ENCODE data around the genes SLC35B4 and AKR1B1.

GRCh38 chr7:131346804-131347641 lies 19.3 kb downstream of the MKLN1 start:
- PRO-cap, result no peak

GRCh38 chr7:131480289-131481449 lies 75.8 kb downstream of the PODXL start:
- PRO-cap, result no peak

DNA sequence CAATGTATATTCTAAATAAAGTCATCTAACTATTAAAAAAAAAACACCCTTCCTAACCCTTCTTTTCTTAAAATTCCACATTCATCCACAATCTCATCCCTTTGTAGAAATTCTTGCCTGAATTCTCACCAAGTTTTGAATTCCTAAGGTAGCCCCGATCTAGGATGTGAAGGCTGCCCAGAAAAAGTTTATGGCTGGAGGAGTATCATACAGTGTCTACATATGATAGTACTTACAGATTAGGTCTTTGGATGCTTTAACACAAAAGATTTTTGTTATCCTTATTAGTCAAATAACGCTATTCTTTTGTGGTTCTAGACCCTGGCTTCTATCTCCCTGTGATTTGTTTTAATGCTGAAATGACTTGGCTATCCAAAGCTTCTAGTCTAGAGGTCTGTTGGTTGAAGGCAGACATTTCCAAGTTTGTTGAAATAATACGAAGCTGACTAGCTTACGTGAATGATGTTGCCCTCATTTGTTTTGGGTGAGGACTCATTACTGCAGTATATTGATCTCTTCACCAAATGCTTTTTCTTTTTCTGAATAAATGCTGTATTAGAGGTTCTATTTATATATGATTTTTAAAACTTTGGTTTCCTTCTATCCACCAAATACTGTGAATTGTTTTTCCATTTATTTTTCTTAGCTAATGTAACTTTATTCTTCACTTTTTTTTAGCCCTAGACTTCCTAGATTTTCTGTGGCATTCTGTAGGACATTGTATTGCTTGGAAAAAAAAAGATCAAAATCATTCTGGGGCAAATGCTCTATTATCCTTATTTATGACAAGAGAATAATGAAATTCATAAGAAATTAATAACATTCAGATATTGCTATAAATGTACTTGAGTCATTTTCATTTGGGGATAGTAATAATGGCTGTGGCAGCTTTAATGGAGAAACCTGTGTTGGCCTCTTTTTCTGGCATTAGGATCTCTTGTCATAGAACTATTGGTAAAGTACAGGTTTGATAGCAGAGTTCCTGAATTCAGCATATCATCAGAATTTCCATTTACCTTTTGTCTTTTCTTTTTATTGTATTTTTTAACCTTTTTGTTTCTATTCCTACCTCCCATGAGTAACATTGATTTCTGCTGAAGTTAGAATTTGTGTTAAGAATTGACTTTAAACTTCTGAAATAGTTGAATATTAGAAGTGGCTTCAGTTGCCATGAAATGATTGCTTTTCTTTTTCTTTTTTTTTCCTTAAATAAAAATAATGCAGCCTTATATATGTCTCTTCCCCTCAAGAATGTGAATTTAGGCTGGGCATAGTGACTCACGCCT lies 64.8 kb downstream of the PODXL start:
- PRO-cap, result no peak

GRCh38 chr7:131723917-131724567 lies 167.6 kb upstream of the PODXL start:
- PRO-cap, result no peak

GRCh38 chr7:131909220-131909960 lies 353.0 kb upstream of the PODXL start:
- PRO-cap, result no peak

DNA sequence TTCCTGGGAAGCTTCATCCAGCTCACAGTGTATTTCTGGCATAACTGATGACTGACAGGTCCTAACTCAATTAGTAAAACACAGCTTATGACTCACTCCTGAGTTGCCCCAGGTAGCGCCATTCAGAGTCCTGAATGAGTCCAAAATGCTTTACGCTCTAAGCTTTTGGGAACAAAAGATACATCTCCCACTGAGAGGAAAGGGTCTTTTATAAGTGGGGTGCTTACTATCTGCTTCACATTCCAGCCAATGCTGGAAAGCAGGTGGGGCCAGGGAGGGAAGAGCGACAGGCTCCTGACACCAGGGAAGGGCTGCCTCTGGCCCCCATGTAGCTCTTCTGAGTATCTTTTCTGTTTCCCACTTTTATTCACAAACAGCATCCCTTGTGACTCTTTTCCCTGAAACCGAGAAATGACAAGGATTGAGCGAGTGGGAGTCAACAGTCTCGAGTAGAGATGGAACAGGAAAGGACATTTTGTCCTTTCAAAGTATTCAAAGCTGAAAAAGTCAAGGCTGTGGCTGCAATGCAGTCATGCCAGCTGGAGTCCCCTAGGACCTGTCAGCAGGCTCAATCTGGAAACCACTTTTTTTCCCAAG lies 479.3 kb upstream of the PODXL start:
- PRO-cap, result no peak

GRCh38 chr7:132398114-132398805 lies 178.0 kb downstream of the PLXNA4 start:
- PRO-cap, result no peak

DNA sequence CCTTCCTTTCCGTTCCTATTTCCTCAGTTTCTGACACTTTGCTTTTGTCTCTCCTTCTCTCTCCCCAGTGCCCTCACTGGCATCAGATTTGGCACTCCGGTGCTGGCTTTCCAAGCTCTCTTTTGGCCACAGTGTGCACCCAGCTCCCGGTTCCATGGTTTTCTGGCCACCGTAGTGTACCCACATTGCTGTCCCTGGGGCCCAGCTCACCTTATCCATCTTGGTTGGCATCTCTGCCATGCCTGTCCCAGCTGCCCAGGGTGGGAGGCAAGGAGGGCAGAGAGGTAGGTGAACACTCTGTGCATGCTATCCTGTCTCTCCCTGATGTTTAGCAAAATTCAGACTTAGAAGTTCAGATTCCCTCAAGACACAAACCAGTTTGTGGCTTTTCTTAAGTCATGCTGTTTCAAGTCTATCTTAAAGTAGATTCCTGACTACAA lies 142.1 kb downstream of the PLXNA4 start:
- PRO-cap, result no peak

- PRO-cap, result no peak
These were observed 95.7 kb downstream of the PLXNA4 start for GRCh38 chr7:132480501-132481064.

- PRO-cap, result no peak
These were observed 195.1 kb upstream of the PLXNA4 start for GRCh38 chr7:132771231-132771884.

DNA sequence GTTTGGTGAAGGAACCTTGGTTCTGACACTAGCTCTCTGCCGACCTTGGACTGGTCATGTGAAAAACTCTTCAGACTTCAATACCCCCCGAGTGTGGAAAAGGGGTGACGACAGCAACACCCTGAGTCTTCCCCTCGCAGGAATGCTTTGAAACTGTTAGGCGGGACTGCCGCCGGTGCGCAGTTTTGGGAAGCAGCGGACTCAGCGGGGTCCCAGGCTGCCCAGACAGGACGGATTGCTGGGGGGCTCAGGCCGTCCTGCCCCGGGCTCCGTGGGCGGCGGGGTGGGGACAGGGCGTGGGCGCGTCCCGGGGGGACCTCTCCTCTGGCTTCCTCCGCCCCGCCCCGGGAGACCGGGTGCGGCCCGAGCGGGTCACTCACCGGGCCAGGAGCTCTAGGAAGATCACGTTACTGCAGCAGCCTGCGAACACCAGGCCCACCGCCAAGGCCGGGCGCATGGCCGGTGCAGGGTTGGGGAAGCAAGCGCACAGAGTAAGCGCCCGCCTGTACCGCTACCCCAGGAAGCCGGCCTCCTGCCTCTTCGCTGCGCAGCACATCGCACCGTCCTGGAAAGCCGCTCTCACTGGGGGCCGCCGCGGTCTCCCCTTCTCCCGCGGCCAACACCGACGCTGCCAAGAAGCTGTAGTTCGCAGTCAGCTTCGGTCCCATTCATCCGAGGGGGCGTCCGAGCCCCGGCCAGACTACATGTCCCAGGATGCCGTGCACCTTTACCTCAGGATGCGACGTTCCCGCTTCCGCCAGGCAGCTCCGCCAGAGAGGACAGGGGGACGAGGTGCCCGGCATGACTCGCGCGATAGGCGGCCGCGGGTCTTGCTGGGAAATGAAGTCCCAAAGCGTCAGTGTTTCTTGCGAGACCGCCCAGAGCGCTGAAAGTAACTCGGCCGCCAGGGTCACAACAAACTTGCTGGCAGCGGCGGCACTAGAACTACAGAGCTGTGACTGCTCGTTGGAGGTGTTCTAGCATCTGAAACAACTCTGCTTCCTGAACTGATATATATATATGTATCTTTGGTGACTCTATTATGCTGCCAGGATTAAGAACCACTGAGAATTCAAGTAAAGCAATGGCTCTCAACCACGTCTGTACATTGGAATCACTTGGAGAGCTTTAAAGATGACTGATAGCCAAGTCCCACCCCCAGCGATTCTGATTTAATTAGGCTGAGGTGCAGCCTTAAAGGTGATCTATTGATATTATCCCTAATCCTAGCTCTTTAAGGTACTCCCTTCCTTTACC lies at the start of gene SLC35B4:
TSS of gene SLC35B4 (minus strand) at position 636 of the 1,257 bp plus-strand sequence.
- PRO-cap, result no peak

DNA sequence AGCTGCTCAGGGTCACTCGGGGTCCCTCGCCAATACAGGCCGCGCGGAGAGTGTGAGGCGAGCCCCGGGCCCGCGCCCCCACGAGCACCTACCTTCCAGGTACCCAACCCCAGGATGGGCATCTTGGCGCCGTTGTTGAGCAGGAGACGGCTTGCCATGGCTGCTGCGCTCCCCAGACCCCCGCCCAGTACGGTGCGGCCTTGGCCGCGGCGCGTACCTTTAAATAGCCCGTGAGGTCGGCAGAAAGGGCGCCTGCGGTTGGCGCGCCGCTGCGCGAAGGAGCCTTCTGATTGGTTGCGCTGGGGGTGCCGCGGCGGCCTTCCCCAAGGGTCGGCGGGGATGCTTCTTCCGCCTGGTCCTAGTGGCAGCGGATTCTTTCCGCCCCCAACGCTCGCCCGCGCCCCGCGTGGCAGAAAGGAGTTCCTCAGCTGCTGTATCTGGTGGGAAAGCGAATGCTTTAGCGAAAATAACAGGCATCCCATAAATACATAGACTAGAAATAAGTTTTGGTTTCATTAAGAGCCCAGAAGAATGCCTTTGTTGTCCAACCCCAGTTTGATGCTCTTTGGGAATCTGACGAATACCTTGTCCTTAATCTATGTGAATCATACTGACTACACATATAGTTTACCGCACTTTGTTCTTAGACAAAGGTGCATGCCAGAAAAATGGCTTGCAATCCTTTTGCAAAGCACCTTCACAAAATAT lies at the start of gene AKR1B1:
TSS of gene AKR1B1 (minus strand) at position 196 of the 708 bp plus-strand sequence.
- PRO-cap, result unidirectional peak, minus-strand start at position 196 of the sequence

- PRO-cap, result no peak
These were observed 16.8 kb upstream of the AKR1B10 start for GRCh38 chr7:134510532-134511061.

- PRO-cap, result no peak
These were observed 6.1 kb downstream of the AKR1B10 start for GRCh38 chr7:134533509-134533841.

GRCh38 chr7:134691920-134692506 lies 45.4 kb downstream of the BPGM start:
- PRO-cap, result no peak

DNA sequence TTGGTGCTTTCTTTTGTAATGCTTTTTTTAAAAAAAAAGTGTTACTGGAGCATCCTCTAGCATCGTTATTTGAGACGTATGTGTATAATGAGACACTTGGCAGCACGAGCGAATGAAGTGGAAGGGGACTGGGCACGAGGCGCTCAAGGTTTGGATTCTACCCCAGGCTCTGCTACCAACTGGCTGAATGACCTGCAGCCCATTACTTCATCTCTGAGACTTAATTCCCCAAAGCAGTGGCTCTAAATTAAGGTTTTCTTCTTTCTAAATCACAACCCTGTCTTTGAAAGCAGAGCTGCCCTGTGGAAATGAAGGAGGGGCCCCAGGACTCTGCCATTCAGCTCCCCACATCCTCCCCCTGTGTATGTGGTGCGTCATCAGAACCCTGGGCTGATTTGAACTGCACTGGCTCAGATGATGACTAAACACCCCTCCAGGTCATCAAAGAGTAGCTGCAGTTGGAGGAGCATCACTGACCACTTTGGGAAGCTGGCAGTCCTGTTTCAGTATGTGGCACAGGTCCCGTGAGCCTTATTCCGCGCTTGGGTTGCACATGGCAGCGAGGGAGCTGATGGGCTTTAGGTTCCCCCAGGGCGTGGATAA lies 46.6 kb downstream of the BPGM start:
- PRO-cap, result no peak

DNA sequence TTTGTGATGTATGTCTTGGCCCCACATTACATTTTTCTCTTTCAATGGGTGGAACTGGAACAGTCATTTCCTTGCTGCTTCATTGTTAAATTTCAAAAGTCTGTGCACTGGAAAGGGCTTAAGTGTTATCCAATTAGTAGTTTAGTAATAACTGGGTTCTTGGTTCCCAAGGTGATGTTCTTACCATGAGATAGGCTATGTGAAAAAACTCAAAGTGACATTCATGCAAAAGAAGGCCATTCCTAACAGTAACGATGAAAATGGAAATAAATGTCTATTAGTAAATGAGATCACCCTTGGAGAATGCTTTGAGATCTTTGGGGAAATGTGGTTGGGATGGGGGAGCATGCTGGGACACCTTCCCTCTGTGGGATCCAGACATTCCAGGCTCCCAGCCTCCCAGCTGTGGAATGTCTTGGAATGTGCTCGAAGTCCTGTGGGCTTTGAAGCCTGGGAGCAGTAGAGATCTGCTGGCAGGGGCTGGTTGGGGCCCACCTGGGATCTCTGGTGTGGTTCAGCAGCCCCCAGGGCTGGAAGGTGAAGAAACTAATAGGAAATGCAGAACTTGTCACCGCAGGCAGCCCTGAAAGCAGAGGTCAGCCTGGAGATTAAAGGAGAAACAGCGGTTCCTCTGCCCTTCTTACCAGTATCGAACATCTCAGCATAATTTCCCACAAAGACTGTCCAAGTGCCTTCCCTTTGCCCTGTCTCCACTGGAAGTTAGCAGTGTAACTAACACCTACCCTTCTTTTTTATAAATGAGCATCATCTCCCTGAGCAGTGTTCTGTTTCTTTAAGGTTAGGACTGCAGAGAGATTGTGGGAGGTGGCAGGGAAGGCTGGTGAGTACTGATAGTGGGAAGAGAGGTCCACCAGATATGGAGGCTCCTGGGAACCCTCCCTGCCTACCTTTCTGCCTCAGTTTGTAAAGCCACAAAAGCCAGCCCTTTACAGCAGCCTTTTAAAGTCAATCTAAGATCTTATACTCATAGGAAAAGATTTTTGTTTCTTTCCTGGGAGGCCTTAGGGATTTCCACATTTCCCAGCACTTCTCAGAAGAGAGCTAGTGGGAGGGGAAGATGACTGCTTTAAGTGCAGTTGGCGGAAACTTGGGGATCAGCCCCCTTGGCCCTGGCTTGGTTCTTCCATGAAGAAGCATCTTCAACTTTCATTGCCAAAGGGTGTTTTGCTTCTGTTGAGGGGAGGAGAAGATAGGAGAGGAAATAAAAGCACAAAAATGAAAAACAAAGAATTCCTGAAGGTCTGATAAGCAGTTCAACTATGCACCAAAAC lies 36.9 kb upstream of the CALD1 start:
- PRO-cap, result no peak

- PRO-cap, result no peak
These were observed 2.6 kb downstream of the CALD1 start for GRCh38 chr7:134781923-134782546.

DNA sequence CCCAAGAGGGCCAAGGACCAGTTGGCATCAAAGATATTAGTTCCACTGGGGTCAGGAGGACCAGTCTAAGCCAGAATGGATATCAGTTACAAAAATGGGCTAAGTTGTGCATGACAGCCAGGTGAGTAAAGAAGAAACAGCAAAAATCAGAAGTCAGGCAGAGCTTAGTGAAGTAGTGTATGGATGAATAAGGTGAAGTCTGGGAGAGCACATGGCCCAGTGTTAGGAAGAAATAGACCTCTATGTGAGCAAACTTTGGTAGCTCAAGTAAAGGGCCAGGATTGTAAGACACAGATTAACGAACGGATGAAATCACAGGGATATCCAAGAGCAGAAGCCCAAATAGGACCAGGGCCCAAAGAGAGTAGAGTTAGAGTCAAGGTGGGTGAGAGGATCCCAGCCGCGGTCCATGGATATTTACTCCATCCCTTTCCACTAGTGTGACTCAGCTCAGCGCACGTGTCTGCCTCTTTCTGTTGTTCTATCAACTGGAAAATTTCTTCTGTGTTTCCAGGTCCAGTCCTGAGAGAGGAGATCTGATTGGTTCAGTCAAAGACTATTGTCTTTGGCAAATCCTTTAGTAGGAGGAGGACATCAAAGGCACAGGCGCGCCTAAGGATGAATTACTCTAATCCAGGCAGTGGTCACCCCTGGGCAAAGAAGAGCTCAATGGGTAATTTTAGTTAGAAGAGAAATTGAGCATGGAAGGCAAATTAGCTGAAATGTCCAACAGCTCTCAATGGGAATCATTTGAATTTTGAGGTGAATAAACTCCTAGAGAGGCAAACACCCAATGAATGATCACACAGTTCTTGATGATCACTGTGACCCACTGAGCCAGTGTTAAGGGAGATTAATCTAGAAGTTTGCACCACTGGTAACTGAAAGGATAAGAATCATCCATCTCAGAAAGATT lies 5.2 kb downstream of the CALD1 start:
- PRO-cap, result no peak

DNA sequence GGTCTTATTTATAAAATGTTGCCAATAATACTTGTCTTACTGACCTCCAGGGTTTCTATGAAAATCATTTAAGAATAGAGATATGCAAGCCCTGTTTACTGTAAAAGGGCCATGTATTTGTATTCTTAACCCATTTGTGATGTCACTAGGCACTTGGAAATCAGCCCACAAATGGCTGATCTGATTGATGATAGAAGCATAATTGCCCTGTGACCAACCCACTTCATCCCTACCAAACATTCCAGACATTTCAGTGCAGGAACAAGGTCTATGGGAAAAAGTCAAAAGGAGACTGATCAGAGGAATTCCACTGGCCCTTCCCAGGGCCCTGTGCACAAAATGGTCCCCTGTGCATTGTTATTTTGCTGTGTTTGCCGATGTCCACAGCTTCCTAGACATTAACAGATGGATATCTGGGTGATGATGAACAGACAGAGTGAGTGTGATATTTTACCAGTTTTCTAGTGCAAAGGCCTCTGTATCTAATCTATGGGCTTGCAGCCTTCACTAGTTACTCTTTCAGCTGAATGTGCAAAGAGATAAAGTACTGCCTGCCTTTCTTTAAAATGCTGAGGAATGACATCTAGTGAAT lies 55.2 kb downstream of the CALD1 start:
- PRO-cap, result no peak

All from mesothelial cell of epicardium (in vitro differentiated cells).